Measurements from ENCODE around the genes RASA1, CETN3 and LYSMD3.

DNA sequence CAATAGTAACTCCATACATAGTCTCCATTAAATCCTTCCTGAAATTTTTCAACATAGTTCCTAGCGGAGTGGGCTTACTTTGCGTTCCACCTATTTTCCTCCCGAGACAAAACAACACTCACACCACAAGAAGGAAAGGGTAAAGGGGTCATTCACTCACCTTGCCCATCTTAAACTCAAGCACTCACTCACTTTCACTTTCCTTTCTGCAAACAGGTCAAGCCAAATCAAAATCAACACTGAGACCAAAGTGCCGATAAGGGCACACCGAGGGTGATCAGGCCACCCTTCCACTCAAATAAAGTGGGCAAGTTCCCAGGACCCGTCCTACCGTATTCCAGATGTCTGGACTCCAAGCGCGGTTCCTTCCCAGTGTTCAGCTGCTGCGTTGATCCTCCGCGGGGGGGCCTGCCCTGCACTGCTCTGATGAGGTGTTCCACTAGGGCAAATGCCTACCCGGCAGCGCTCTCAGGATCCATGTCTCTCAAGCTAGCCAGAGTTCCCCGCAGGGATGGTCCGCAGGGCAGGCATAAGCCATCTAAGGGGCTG is 47.6 kb upstream of the COX7C start:
- PRO-cap: no peak

DNA sequence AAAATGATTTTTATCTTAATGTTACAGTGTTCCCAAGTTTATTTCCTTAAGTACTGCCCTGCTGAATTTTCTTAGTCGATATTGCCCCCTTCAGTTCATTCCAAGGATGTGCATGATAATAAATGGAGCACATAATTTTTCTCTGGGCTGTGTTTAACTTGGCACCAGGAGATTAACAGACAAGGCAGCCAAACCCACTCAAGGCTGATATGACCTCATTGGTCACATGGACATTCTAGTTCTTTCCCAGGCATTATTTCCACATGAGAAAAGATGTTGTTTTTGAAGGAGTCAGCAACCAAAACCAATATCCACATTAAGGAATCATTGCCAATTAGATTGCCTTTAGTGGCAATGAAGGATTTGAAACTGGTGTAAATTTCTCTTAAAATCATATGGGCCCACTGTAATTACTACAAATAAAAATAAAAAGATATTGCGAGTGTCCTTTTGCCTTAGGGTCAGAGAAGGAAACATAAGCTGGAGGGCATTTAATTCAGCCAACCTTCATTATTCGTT is 61.9 kb downstream of the COX7C start:
- PRO-cap: no peak

DNA sequence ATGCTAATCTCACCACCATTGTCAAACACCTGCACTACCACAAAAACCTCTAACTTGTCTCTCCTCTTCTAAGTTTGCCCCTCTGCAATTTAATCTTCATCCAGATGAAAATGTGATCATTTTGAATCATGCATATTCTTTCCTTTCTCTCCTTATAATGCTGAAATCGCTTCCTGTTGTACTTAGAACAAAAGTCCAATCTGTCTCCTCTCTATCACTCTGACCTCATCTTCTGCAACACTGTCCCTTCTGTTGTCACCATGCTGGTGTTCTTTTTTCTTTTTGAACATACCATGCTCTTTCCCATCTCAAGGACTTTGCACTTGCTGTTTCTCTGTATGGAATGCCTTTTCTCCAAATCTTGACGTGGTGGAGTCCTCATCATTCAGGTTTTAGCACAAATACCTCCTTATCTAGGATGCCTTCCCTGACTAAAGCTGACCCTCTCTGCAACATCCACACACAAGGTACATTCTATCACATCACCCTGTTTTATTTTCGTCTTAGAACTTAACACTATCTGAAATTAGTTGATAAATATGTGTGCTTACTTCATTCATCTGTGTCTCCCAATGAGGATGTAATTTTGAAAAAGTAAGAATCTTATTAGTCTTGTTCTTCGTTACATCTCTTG is 145.5 kb upstream of the RASA1 start:
- PRO-cap: no peak

DNA sequence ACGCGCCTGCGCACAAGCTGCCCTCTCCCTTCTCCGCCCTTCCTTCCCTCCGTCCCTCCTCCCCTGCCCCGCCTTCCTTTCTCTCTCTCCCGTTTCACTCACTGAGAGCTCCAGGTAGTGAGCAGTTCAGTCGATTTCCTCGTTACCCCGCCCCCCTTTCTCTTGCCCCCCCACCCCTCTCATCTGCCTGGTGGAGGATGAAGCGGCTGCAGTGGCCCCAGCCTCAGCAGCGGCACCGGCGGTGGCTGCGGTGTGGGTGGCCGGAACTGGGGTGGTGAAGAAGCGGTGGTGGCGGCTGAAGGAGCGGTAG is at the start of gene RASA1:
RASA1 (plus strand) TSS at position 97 of the 310 bp plus-strand sequence.
- PRO-cap: bidirectional peak, plus-strand start at position 104 of the sequence, minus-strand start outside the sequence

DNA sequence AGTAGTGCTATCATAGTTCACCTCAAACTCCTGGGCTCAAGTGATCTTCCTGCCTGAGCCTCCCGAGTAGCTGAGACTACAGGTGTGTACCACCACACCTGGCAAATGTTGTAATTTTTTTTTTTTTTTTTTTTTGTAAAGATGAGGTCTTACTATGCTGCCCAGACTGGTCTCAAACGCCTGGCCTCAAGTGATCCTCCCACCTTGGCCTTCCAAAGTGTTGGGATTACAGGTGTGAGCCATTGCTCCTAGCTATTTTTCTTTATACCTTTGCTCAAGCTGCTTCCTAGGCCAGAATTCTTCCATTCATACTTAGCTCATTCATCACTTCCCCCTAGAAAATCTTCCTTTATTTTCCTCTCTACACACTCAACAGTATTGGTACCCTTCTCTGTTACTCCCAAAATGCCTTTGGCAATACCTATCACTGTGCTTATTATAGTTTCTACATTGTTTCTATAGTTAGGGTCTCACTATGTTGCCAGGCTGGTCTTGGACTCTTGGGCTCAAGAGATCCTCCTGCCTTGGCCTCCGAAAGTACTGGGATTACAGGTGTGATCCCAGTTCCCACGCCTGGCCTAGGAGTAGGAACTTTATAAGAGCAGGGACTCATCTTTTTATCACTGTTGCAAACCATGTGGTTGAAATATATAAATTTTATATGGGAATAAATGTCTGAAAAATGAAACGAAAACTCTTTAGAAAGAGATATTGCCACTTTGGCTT is 68.0 kb downstream of the CCNH start:
- PRO-cap: no peak

GRCh38 chr5:88052227-88053116 is 216.2 kb downstream of the TMEM161B start:
- PRO-cap: no peak

GRCh38 chr5:88683407-88684232 is 199.4 kb downstream of the MEF2C start:
- PRO-cap: no peak

DNA sequence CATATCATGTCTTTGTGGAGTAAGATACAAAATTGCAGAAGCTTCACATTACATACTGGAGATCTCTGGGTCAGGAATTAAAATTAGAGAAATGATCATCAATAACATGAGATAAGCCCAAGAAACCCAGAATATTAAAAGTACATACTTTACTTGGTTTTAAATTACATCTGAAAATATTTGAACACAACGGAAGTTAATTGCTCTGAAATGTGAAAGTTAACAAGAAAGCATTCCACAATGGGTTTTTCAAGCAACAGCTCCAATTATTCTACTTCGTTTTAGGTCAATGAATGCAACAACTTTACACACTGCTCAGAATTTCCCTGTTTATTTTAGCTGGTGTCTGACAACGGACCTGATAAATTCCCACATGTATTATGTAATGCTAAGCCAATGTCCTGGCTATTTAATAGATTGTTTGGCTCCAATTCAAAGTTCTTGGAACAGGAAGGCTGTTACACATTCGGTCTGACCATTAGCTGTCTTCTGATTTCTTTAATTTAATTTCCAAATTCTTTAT is 58.2 kb downstream of the MEF2C start:
- PRO-cap: unidirectional peak, plus-strand start at position 438 of the sequence

DNA sequence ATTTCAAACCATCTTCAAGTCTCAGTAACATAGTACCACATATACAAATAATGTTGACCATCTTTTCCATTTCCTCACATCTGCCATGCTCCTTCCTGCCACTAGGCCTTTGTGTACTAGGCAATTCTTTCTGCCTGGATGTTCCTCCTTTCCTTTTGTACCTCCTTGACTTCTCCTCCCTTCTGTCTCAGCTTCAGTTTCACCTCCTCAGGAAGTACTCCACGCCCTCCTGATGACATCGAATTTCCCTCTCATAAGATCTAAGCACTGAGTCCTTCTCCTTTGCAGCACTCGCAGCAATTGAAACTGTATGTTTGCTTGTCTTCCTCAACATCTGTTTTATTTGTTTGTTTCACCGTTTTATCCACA is 53.9 kb downstream of the MEF2C start:
- PRO-cap: unidirectional peak, minus-strand start at position 302 of the sequence

- PRO-cap: bidirectional peak, plus-strand start at chr5:88881885, minus-strand start at chr5:88881851
Measured at GRCh38 chr5:88881187-88882269, 1.5 kb downstream of the MEF2C start.

GRCh38 chr5:90408946-90409884 is at the start of gene CETN3:
CETN3 (minus strand) TSS chr5:90409756.
- PRO-cap: bidirectional peak, plus-strand start at chr5:90409403, minus-strand start at chr5:90409308; bidirectional peak, plus-strand start at chr5:90410101, minus-strand start at chr5:90409786

- PRO-cap: no peak
Measured at GRCh38 chr5:90522274-90523087, 6.9 kb downstream of the LYSMD3 start.

- PRO-cap: bidirectional peak, plus-strand start at chr5:90529105, minus-strand start at chr5:90528967; bidirectional peak, plus-strand start at chr5:90529836, minus-strand start at chr5:90529584
Measured at GRCh38 chr5:90528939-90529652, at the start of gene LYSMD3. LYSMD3 (minus strand) TSS chr5:90529584.

DNA sequence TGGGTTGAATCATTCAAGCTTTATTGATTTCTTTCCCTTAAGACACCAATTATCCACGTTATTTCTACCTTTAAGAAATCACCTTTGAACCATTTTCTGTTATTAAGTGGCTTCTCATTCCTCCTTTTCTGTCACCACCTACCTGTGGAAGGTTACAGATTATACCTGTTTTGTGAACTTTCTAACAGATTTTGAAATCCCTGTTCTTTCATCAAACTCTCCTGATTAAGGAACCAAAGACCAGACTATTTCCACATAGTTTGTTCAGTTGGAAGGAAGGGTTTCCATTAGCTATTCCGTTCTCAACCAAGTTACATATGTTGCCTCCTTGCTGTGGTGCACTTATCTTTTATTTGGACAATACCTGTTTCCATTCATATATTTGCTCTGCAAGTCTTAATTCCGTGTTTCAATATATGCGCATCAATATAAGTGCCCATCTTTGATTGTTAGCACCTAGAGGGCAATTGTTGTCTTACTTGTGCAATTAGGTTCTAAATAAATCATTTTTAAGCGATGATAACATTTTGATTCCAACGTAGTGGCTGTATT is 343.6 kb downstream of the ADGRV1 start:
- PRO-cap: no peak

DNA sequence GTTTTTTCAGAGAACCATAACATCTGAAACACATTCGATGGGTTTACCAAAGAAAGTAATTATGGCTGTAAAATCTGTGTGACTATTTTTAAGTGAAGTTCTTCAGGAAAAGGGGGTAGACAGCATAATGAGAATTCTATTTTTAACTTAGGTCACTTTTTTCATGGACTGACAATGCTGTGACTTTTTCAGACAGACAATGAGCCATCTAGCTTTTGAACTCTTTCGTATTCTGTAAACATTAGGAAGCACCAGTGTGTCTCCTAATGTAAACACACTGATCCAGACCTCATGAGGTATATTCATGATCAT is 352.5 kb downstream of the ADGRV1 start:
- PRO-cap: no peak

GRCh38 chr5:91146089-91146714 is 236.9 kb downstream of the ARRDC3 start:
- PRO-cap: no peak

DNA sequence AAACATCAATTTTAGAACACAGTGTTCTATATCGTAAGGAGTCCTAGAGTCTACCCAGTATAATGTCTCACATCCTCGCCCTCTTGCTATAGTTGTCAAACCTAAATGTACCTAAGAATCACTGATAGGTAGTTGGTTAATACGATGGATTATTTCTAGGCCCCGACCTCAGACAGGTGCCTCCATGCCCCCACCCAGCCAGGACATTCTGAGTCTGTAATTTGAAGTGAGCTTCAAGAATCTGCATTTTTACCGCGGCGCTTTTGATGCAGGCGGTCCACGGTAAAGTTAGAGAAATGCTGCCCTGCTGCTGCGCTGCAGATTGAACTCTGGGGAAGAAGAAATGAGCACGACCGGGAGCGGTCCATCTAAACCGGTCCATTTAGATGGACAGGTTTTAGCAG is 103.8 kb downstream of the ARRDC3 start:
- PRO-cap: no peak

DNA sequence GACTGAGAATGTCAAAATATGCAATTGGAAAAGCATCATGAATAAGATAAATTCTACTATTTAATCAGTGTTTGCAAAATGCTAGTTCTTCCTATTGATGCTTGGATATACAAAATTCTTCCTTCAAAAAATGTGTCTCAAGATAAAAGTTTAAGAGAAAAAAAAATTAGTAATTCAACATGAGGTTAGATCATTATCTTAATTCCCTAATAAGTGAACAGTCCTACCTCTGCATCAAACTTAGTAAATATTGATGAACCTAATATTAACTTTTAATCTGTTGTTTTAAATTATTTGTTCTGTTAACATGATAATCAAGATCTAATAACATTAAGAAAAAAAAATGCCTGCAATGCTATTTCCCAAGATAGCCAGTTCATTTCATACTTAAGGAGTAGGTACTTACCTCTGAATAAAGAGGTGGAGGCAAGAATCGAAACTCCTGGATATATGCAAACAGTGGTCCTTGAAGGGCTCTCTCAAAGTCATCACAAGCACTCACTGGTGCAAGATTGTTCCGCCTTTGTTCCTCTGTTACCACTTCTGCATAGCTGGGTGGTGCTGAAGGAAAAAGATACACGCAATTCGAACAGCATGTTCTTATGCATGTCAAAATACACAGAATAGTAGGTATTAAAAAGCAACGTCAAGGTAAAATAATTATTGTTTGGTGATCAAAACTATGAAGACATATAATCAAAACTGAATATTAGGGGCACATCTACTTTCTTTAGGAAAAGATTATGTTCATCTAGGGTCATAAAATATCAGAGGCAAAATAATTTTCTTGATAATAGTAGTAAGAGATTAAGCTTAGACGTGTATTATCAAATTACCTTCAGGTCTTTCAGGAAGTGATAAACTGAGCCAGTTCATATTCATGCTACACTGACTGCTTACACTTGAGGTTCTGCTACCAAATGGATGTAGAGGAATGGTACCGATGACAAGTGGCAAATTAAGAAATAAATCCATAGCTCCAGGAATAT is 9.5 kb downstream of the ARRDC3 start:
- PRO-cap: no peak

GRCh38 chr5:91383865-91384135 is 683 bp upstream of the ARRDC3 start:
- PRO-cap: no peak

DNA sequence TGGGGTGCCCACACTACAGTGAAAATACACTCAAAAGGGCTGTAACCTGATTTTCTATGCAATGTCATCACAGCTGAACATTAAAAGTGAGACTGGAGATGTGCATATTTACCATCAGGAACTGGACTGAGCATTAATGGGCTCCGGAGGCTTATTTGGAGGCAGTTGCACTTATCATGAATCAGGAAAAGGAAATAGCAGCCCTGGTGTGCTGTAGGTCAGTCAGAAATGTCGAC is 942.0 kb upstream of the NR2F1 start:
- PRO-cap: no peak

Data from vermiform appendix (tissue), 1 donor.